ENCODE measurements around a stretch of chr22.

GRCh38 chr22:21029308-21029652 is 3.1 kb downstream of the SLC7A4 start:
- PRO-cap, 2 experiments = no peak in any of the 2 experiments

- PRO-cap, 2 experiments = no peak in any of the 2 experiments
Measured at GRCh38 chr22:21449665-21450811, 17.1 kb upstream of the TMEM191C start.

DNA sequence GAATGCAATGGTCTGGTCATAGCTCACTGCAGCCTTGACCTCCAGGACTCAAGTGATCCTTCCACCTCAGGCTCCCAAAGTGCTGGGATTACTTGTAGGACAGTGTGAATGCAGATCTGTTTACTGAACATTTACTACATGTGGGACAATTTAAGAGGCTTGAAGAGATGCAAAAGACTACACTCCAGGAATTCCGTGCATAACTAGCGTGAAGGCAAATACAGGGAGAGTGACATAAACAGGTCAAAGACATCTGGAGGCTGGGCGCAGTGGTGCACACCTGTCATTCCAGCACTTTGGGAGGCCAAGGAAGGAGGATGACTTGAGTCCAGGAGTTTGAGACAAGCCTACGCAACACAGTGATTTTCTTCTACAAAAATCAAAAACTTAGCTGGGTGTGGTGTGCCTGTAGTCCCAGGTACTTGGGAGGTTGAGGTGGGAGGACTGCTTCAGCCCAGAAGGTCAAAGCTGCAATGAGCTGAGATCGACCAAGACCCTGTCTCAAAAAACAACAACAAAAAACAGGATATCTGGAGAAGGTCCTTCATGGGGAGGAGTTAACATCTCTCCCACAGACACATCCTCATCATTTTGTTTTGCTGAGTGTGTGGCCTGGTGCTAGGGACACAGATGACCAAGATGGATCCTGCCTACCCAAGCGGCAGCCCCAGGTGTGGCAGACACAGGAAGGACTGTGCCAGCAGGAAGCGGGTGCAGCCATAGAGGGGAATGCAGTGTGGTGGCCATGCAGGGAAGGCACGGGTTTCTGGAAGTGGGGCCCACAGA is 33.9 kb downstream of the YPEL1 start:
- PRO-cap, 2 experiments = no peak in any of the 2 experiments

- PRO-cap, 2 experiments = no peak in any of the 2 experiments
Measured at GRCh38 chr22:21734648-21734912, 1.0 kb downstream of the YPEL1 start.

DNA sequence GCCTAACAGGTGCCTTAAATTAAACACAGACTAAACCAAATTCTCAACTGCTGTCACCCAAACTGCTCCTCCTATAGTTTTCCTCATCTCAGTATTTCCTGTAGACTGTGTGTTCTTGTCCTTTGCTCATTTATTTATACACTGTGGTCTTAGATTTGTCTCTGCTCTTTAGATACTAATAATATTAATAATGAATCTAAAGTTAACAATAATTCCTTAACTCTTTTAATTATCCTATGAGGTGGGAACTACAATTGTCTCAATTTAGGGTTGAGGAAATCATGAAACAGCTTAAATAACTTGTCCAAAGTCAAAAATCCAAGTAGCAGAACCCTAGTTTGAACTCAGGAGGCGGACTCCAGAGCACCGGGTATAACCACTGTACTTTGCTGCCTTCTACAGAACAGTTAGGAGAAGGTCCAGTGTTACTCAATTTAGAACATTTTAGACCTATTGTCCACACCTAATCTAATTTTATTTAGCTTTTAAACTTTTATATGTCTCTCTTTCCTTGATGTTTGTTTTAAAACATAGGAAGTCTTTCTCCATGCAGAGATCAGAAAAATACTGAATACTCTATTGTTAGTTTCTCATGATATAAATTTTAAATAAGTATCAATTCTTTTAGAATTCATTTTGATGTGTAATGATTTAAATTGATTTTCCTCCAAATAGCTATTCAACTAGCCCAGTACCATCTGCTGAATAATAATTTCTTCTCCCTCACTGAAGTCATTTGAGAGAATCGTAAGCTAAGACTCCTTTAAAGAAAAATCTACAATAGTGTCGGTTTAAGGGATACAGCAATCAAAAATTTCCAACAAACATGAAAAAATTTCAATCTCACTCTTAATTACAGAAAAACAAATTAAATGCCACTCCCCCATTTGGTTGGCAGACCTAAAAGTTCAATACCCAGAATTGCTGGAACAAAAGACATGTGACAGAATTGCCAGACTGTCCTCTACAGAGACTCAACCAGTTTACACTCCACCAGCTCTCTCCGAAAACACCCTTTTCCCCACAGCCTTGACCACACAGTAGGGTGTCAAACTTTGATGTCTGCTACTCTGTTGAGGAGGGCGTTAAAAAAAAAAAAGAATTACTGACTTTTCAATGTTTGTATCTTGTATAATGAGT is 44.2 kb upstream of the YPEL1 start:
- PRO-cap, 2 experiments = no peak in any of the 2 experiments

GRCh38 chr22:21805717-21806584 is 61.5 kb downstream of the MAPK1 start:
- PRO-cap, 2 experiments = no peak in any of the 2 experiments

GRCh38 chr22:21855546-21856449 is 11.6 kb downstream of the MAPK1 start:
- PRO-cap, 2 experiments = no peak in any of the 2 experiments

DNA sequence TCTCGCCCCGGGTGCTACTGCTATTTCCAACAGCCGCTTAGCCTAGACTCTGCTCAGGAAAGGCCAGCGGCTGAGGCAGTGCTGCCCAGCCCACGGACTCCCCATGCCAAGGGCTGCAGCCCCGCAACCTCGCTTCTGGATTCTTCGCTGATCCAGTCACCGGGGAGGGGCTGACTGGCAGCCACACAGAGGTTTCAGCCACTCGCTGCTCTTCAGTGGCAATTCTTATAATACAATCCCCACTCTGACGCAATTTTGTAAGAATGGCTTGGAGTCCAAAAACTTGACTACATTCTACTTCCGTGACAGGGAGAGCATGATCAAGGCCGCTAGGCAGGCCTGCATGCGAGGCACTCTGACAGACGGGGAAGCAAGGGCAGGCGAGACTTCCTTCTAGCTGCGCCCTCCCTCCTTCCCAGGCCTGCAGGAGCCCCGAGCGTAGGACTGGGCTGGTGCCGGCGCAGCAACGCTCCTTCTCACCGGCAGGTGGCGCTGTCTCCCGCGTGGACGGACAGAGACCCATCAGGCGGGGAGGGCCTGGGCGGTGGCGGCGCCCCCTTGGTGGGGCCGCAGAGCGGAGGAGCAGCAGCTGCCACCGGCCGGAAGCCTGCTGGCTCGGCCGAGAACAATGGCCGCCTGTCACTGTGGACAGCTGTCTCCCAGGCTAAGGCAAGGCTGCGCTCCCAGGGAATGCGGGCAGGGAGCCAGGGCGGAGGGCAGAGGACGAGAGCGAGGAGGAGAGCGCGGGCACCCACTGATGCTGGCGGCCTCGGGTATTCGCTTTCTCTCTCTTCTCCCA is 14.7 kb downstream of the PPM1F start:
- PRO-cap, 2 experiments = peak in 1 of 2 experiments; most common plus-strand start position 550 of the sequence (in 1); most common minus-strand start position 108 of the sequence (in 1)

GRCh38 chr22:21961703-21962290 is 9.1 kb upstream of the PPM1F start:
- PRO-cap, 2 experiments = no peak in any of the 2 experiments

DNA sequence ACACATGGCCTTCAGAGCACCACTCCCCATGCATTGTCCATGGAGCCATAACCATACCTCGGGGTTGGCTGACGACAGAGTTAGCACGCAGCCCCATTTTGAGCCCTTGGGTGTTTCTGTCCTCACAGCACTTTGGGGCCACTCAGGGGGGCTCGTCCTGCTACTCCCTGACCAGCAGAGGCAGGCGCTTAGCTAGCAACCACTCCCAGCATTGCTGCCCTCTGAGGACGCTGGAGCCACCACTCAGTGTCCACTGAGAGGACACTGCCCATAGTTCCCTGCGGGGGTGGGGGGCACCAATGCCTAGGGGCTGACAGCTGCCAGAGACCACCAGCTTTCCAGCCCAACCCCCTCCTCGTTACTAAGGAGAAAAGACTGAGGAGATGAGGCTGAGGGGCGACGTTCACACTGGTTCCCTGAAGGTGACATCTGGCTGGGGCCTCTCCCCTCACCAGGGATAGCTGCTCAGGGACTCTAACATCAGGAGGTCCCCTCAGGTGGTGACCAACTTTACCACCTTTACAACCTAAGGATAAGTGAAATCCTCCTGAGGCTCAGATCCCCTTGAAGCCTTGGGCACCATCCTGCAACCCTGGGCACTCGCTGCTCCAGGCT is 12.1 kb upstream of the PPM1F start:
- PRO-cap, 2 experiments = no peak in any of the 2 experiments

- PRO-cap, 2 experiments = peak in 1 of 2 experiments; most common minus-strand start chr22:21994868 (in 1)
Measured at GRCh38 chr22:21994735-21994983, 12.1 kb upstream of the TOP3B start.

DNA sequence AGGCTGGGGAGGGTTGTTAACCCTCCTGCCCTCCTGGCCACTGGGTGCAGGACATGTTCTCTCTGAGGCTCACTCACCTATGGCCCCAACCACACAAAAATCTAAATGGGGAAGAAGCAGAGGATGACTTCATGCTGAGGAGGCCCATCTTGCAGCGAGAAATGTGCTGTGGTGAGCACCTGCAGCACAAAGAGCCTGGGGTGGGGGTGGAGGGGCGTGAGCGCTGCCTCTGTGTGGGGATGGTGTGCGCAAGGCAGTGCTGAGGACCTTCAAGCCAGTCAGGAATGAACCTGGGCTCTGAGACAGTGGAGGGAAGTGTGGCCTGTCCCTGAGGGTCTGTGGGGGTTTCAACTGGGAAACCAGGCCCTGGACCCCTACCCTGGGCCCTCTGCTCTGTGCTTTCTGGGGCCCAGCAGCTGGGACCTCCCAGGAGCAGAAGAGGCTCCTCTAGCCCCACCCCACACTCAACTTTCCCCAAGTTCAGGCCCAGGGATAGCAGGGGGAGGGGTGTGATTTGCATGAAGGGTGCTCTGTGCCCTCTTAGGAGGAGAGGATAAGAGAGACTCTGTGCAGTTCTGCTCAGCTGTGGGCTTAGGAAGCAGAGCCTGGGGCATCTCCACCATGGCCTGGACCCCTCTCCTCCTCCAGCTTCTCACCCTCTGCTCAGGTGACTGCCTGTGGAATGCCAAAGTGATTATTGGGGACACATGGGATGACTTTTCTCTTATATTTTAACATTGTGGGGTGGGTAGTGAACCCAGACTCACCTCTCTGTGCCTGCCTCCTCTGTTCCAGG is 43.1 kb upstream of the TOP3B start:
- PRO-cap, 2 experiments = no peak in any of the 2 experiments

DNA sequence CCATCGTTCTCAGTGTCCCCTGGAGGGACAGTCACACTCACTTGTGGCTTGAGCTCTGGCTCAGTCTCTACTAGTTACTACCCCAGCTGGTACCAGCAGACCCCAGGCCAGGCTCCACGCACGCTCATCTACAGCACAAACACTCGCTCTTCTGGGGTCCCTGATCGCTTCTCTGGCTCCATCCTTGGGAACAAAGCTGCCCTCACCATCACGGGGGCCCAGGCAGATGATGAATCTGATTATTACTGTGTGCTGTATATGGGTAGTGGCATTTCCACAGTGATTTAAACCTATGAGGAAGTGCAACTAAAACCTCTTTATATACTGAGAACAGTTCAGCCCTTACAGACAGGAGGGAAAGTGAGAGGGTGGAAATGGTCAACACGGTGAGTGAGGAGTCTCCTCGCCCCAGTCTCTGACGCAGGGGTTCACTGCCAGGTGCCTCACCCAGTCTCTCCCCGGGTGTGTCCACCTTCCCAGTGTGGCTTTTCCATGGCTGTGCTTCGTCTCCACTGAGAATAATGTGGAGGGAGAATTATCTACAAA is 116.4 kb upstream of the TOP3B start:
- PRO-cap, 2 experiments = no peak in any of the 2 experiments

- PRO-cap, 2 experiments = no peak in any of the 2 experiments
Measured at GRCh38 chr22:22166996-22167498, 77.5 kb upstream of the VPREB1 start.

DNA sequence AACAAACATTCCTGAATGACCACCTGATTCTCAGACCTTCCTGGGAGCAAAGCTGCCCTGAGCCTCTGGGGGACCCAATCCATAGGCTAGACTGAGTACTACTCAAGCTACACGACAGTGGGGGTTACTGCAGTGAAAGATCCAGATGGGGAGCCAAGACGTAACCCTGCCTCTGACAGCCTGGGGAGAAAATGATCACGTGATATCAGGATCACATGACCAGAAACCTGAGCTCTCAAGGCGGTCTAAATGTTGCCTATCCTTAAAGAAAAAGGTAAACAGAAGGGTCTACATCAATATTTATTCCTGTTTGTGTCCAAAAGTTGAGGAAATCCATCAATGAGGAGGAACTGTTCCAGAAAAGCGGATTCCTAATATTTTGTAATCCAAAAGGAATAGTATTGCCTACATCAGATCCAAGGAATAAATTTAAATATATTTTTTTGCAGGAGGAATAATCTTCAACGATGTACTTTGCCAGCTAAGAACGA is 76.0 kb upstream of the VPREB1 start:
- PRO-cap, 2 experiments = no peak in any of the 2 experiments

- PRO-cap, 2 experiments = no peak in any of the 2 experiments
Measured at GRCh38 chr22:22369122-22369784, 124.7 kb downstream of the VPREB1 start.

GRCh38 chr22:22711133-22711850 is 66.9 kb downstream of the GGTLC2 start:
- PRO-cap, 2 experiments = no peak in any of the 2 experiments

DNA sequence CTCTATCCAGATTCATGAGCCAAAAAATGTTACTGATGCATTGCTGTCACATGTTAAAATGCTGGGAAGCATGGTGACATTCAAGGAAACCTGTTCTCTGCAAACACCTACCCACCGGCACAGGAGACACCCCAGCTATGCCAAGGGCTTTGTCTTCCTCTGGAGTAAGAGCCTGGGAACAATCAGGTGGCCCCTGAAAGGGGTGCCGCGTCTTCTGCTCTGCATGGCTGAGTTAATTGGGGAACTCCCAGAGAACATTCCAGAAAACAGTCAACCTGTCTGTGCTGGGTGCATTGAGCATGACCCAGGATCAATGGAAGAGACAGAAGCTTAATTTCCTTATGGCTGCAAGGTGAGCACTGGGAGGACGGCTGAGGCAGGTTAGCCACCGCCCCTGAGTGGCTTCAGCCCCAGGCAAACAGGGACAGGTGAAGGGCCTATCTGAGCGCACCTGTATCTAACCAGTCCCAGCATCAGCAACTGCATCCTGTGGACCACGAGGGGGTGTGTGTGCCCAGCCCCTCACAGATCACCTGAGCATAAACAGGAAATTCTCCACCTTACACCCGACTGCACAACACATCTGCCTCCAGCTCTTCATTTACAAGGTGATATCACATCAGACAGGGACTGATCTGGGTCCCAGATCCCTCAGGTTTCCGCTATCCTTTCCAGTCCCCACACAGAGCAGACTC is 108.5 kb downstream of the GGTLC2 start:
- PRO-cap, 2 experiments = no peak in any of the 2 experiments

DNA sequence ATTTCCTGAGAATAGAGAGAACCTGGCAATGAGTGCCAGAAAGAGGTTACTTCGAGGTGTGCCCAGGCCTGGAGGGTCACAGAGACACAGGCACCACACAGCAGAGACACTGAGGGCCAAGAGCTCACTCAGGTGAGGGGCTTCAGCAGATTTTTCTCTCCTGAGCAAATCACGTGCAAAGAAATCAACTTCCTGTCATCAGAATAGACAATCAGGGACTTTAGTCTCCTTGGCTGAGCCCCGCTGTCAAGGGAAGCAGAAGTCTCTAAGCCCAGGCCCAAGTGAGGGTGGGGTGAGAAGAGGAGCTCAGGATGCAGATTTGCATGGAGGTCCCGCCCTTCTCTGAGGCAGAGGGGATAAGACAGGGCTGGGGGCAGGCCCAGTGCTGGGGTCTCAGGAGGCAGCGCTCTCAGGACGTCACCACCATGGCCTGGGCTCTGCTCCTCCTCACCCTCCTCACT is 65.2 kb upstream of the IGLL5 start:
- PRO-cap, 2 experiments = no peak in any of the 2 experiments

DNA sequence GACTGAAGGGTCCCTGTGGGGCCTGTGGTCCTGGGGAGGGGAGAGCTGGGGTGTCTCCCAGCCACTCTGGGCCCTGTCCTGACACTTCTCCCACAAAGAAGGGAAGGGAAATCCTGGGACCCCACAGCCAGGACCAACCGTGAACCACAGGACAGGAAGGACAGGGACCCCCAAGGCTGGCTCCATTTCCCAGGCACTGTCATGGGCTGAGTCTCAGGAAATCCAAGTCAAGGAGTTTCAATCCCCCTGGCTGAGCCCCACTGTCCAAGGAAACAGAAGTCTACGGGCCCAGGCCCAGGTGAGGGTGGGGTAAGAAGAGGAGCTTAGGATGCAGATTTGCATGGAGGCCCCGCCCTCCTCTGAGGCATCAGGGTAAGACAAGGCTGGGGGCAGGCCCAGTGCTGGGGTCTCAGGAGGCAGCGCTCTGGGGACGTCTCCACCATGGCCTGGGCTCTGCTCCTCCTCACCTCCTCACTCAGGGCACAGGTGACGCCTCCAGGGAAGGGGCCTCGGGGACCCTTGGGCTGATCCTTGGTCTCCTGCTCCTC is 31.4 kb upstream of the IGLL5 start:
- PRO-cap, 2 experiments = no peak in any of the 2 experiments

Data from cerebral cortex (tissue), 2 donors.